Cardiac ventricle fibroblast (primary cell): ENCODE measurements around a stretch of chr6.

DNA sequence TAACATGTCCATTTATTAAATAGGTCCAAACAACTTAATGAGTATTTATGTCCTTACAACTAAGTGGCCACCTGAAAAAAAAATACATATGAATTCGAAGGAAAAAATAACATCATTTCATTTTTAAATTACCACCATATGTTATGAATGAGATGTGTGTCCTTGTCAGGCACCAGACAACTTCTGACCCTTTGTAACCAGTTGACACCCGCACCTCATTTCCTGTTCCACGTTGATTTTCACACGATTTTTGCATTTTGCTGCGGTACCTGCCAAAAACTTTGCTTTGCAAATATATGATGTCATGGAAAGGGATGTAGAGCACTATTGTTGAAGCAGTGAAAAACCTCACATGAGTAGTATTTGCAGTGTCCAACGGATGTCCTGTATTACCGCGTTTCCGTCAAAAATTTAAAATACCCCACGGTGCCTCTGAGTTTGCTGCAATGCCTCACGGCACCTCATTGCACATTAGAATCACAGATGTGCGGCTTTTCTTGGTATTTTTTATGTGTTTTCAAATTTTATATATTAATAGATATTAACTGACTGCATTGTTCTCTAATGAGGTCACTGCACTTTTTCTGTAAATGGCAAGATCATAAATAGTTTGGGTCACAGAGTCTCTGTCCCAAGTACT, 115.6 kb downstream of the MTHFD1L start:
- RAMPAGE, long total RNA = no peak

- RAMPAGE, long total RNA = no peak
These were observed 128.0 kb downstream of the MTHFD1L start for GRCh38 chr6:150993164-150994309.

GRCh38 chr6:151045197-151046315, 180.1 kb downstream of the MTHFD1L start:
- RAMPAGE, long total RNA = no peak

DNA sequence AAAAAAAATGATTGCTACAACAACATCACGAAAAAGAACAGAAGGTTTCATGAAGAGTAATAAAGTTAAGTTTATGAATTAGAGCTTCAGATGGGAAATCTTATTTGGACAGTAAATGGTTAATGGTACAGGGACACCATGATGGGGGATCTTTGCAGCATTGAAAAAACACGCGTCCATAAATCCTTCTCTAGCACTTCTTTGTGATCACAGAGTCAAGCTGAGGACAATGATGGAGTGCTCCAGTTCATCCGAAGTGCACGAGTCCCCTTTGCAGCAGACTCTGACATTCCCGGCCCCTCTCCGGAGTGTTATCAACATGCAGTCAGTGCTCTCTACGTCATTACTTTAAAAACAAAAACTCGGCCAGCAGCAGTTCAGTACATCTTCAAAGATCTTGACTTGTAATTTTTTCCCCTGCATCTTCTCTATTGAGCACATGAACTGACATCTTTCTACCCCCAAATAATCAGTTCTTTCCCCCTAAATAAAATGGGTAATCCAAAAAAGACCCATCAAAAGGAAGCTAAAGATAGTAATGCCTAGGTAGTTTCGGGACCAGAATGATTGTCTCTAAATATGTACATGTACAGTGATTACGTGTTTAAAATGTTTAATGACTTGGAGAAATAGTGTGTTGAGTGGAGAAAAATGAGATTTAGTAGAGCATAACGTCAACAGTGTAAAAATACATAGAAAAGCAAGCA, 185.4 kb upstream of the AKAP12 start:
- RAMPAGE, long total RNA = no peak

GRCh38 chr6:151070782-151071214, 169.0 kb upstream of the AKAP12 start:
- RAMPAGE, long total RNA = no peak

DNA sequence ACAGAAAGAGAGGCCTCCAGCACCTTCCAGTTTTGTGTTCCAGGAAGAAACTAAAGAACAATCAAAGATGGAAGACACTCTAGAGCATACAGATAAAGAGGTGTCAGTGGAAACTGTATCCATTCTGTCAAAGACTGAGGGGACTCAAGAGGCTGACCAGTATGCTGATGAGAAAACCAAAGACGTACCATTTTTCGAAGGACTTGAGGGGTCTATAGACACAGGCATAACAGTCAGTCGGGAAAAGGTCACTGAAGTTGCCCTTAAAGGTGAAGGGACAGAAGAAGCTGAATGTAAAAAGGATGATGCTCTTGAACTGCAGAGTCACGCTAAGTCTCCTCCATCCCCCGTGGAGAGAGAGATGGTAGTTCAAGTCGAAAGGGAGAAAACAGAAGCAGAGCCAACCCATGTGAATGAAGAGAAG, 39.3 kb downstream of the ZBTB2 start:
- RAMPAGE, long total RNA = no peak

GRCh38 chr6:151352520-151352994, 38.8 kb downstream of the ZBTB2 start:
- RAMPAGE, long total RNA = no peak

GRCh38 chr6:151380054-151381032, 11.0 kb downstream of the ZBTB2 start:
- RAMPAGE, long total RNA = no peak

- RAMPAGE, long total RNA = no peak
These were observed 518 bp downstream of the ZBTB2 start for GRCh38 chr6:151390903-151391178.

- RAMPAGE, long total RNA = no peak
These were observed 884 bp upstream of the ZBTB2 start for GRCh38 chr6:151392268-151392618.

- RAMPAGE, long total RNA = no peak
These were observed 131.7 kb upstream of the ESR1 start for GRCh38 chr6:151675773-151676272.

DNA sequence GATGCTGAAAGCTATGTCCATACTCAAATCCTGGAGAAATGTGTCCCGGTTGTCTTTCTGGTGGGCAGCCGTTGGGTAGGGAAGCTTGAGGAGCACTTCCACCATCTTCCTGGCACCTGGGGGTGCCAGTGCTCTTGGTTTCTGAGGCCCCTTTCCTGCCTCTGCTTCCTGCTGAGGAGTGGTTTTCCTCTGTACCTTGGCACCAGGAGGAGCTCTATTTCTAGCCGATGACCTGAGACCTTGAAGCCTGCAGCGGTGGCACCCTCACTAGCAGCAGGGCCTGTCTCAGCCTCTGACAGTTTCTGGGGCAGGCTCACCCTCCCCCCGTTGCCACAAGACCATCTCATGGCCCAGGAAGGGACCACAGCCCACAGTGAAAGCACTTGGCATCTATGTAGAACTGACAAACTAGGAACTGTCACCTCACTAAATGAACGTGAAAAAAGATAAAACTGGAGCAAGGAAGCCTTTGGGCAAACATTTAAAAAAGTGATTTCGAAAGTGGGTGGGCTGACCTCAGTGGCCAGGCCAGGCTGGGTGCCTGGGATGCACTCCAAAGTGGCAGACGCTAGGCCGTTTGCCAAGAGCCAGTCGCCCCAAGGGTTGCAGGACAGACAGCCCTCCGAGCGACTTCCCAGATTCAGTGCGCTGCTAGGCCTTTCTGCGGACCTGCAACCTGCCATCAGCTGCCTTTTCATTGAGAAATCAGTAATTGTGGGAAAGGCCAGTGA, 303.5 kb downstream of the ESR1 start:
- RAMPAGE, long total RNA = no peak

- RAMPAGE, long total RNA = no peak
These were observed 359.3 kb downstream of the SYNE1 start for GRCh38 chr6:152277684-152278470.

- RAMPAGE, long total RNA = no peak
These were observed 305.8 kb downstream of the SYNE1 start for GRCh38 chr6:152331161-152331979.

DNA sequence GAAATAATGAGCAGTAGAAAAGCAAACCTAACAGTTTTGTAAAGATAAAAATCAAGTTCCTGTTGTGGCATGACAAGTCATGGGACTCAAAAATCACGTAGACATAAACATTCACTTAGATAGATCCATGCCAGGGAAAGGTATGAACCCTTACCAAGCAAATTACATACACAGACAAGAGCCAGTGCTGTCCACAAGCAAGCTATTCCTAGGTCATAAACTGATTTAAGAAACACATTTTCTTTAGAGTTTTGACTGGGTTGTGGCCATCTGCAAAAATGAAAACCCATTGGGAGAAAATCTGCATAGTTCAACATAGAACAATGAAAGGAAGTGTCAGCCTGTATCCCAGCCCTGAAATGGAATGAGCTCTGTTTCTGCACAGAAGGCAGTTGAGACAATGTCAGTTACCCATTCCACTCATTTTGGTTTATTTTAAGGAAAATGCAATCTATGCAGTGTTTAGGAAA, 2.1 kb upstream of the MYCT1 start:
- RAMPAGE, long total RNA = no peak

- RAMPAGE, long total RNA = no peak
These were observed 4.2 kb downstream of the MYCT1 start for GRCh38 chr6:152701772-152702399.

GRCh38 chr6:154156000-154156614, 117.1 kb downstream of the OPRM1 start:
- RAMPAGE, long total RNA = no peak

DNA sequence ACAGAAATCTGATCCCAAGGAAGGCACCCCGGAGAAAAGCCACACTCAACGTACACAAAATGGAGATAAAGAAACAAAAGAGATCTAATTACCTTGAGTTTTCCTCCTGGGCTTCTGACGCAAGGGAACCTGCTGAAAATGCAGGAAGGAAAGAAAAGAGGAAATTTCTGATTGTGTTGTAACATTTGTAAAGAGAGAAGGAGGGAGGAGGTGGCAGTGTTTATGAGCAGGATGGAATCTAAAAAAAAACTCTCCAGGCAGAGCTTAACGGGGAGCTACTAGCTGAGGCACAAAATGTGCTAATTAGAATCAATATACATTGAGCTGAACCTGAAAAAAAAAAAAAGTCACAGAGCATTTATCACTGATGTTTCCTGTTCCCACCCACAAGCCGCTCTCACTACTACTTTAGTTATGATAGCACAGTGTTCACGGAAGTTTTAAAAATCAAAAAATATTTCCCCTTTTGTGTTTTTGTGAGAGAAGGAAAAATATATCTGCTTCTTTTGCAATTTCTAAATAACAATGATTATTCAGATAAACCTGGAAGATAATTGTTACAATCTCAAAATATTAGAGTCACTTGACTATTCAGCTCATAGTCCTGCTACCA, 109.1 kb downstream of the IPCEF1 start:
- RAMPAGE, long total RNA = no peak

GRCh38 chr6:154292613-154293170, 63.9 kb downstream of the IPCEF1 start:
- RAMPAGE, long total RNA = no peak

DNA sequence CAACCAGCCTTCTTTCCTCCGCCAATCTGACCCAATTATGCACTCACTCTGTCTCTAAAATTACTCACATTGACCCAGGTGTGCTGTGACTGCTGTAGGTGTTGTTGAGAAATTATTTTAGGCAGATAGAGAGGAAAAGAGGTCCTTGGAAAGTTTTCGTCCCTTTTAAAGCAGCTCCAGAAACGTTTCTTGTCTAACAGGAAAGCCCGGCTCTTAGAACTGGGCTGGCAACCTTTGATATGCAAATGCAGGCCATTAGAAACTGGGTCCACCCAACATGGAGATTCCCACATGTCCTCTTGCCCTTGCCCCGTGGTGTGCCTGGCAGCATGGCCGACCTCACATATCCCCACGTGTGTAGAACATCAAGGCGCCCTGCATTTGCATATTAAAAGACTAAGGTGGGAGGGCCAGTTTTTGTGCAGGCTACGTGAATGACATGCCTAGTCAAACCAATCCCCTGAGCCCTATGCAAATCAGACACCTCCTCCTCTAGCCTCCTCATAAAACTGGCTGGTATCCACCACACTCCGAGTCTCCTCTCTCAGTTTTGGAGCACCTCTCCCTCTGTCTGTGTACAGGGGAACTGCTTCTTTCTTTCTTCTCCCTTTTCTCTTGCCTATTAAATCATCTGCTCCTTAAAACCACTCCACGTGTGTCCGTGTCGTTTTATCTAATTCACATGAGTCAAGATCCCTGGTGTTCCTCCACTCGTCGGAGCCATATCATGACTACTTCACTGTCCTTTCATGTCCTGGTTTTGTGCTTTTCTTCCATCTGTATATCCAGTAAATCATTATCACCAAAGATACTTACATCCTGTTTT, 12.8 kb downstream of the IPCEF1 start:
- RAMPAGE, long total RNA = no peak